Cytotoxic T cell (primary cell): ENCODE data around the gene BEAN1.

GRCh38 chr16:57897628-57897966 lies 73.3 kb downstream of the CNGB1 start:
- PRO-cap, 2 experiments, result no peak in any of the 2 experiments

GRCh38 chr16:58044754-58045580 lies 19.4 kb downstream of the MMP15 start:
- PRO-cap, 2 experiments, result no peak in any of the 2 experiments

DNA sequence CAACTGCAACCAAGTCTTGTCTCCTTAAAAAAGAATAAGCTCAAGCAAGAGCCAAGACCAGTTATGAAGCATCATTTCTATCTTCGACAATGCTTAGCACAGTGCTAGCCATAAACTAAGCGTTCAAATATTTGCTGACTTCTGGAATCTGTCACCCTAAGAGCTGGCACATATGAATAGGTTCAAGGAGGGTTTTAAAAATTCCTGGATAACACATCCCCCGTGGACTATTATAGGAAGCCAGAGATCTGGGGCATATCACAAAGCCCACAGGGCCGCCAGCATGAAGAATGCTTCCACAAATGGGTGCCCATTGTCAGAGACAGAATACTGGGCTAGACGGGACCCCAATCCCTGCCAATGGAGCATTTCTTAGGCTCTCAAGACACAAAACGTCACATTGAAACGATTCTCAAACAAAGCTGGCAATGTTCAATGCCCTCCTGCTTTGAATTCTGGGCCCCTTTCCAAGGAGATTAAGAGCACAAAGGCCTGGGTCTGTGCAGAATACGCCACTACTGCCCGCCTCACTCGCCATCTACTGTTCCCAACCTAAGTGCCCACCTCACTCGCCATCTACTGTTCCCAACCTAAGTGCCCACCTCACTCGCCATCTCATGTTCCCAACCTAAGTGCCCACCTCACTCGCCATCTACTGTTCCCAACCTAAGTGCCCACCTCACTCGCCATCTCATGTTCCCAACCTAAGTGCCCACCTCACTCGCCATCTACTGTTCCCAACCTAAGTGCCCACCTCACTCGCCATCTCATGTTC lies 9.8 kb downstream of the CFAP20 start:
- PRO-cap, 2 experiments, result no peak in any of the 2 experiments

DNA sequence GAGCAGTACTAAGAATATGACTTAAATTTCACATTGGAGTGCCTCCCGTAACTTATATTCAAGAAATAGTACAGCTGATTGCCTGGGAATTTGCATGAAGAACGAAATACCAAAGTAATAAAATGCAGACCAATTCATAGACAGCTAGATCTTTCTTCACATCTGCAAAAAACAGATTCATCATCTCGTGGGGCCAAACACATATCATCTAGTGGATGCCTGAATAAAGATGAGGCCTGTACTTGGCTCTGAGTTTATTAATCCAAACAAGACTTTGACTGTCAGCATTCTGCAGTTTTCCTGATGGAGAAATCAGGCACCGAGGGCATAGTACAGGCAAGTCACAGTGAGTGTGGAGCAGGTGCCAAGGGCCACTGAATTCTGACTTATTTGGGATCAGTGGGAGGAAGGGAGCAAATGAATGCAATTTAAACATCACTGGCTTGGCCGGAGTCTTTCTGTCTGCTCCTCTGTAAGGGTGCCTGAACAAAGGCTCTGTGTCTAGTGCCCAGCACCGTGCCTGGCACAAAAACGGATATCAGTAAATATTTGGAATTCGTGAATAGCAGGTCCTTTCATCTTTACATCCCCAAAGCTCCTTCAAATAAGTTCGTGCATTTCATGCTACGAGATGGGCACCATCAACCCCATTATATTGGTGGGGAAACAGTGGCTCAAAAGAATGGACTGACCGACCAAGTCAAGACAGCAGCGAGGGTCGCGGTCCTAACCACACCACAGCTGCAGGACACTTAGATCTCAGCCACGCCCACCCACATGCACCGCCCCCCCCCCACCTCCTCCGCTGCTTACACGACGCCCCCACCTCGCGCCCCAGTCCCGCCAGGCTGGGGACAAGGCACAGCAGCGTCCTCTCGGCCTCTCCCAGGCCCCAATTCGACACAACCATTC lies 877 bp downstream of the CFAP20 start:
- PRO-cap, 2 experiments, result peak in 2 of 2 experiments; most common plus-strand start position 837 of the sequence (in 2); most common minus-strand start position 532 of the sequence (in 1)

DNA sequence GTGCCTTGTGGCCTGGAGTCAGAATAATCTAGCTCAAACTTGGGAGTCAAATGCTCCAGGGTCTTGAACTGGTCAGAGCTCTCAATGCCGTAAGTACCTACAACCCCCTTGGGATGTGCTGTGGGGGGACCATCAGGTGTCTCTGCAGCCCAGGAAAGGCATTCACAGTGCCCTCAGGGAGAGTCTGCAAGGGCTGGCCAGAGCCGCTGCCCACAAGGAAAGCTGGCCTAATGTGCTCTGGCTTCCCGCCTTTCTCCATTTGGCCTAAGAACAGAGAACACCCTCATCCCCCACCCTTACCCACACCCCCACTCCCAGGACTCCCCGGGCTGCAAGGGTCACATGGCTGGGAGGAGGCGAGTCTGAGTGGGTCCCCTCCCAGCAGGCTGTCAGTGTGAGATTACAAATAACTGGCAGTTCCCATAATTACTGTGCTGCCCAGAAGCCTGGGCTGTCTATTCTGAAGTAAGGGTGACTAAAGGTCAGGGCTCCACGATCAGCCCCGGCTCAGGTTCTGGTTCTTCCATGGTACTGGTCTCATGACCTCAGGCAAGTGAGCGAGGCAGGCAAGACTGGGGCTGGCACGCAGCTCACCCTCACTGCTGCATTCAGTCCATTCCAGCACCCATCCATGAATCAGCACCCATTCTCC lies 41.7 kb downstream of the GINS3 start:
- PRO-cap, 2 experiments, result no peak in any of the 2 experiments

DNA sequence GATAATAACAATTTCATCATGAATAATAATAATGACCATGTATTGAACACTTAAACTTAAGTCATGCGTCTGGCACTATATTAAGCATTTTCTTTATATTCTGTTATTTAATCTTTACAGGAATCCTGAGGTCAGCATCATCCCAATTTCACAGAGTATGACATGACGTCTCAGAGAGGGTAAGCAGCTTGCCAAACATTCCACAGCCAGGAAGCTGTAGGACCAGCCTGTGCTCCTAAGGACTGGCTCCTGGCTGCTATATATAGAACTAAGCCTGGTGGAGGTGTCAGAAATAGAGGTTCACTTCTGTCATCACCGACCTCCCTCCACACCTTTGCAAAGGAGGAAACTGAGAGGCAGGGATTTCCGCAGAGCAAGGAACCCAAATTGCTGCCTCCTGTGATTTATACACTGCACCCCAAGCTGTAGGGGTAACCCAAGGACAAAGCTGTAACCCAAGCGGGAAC lies 37.9 kb upstream of the NDRG4 start:
- PRO-cap, 2 experiments, result no peak in any of the 2 experiments

- PRO-cap, 2 experiments, result no peak in any of the 2 experiments
Measured at GRCh38 chr16:58517770-58518749, 2.7 kb downstream of the SETD6 start.

- PRO-cap, 2 experiments, result no peak in any of the 2 experiments
Measured at GRCh38 chr16:58519214-58520392, 4.3 kb downstream of the SETD6 start.

DNA sequence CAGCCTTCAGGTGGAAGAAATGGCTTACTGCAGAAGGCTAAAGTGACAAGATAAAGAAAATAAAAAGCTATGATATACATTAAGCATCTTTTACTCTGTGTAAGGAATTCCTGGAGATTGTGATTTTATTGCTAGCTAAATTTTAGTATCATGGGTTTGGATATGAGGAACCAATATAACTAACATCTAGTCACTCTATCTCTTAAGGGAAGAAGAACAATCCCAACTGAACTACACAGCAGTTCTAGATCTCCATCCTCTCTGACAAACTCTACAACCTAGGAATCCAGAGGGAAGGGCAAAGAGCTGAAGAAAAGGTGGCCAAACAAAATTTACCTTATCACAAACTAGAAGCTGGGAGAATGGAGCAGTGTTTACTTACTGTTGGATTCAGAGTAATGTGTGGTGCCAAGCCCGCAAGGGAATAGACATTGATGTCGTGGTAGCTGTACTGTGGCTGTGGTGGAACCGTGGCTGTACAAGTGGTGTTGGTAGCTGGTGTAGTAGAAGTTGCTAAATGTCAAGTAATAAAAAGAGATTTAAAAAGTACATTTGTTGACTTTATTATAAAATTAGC lies 29.8 kb downstream of the SETD6 start:
- PRO-cap, 2 experiments, result no peak in any of the 2 experiments

- PRO-cap, 2 experiments, result peak in 2 of 2 experiments; most common minus-strand start chr16:58621128 (in 1)
Measured at GRCh38 chr16:58620717-58621613, 8.7 kb downstream of the CNOT1 start.

DNA sequence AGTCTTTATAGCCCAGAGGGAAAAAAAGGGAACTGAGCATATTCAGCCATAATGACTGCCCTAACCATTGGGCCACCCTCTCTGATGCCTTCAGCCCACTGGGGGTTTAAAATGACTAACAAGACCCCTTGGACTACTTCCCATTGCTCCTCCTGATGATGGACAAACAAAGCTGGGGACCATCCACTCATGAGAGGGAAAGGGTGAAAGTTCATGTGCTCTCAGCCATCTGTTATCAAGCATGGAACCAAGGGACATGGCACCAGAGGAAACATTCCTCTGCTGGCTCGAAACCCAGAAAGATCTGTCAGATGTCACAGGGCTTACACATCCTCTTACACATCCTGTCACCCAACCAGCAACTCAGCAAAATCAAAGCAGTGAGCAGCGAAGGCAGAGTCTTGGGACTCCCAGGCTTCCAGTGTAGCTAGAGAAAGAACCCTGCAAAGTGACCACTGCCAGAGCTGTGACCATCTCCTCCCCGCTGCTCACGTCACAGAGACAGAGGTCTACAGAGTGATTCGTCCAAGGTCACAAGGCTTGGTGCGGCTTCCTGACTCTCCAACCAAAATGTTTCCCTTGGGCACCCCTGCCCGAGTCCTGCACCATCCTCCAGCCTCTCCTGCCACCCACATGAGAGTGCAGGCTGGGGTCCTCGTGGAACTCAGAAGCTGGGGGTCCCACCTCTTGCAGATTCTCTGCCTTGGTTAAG lies 1.2 kb downstream of the SLC38A7 start:
- PRO-cap, 2 experiments, result no peak in any of the 2 experiments

DNA sequence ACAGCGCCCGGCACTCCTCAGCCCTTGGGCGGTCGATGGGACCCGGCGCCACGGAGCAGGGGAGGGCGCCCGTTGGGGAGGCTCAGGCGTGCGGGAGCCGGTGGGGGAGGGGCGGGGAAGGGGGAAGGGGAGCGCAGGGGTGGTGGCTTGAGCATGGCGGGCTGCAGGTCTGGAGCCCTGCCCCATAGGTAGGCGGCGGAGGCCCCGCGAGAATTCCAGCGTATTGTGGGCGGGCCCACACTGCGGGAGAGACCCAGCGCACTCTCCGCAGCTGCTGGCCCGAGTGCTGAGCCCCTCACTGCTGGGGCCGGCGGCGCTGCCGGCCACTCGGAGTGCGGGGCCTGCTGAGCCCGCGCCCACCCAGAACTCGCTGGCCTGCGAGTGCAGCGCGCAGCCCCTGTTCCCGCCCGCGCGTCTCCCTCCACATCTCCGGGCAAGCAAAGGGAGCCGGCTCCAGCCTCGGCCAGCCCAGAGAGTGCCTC lies 907.5 kb downstream of the CDH8 start:
- PRO-cap, 2 experiments, result no peak in any of the 2 experiments

GRCh38 chr16:64417709-64418197 lies 704.1 kb downstream of the CDH11 start:
- PRO-cap, 2 experiments, result no peak in any of the 2 experiments

- PRO-cap, 2 experiments, result no peak in any of the 2 experiments
Measured at GRCh38 chr16:65120566-65121595, 982 bp downstream of the CDH11 start.

DNA sequence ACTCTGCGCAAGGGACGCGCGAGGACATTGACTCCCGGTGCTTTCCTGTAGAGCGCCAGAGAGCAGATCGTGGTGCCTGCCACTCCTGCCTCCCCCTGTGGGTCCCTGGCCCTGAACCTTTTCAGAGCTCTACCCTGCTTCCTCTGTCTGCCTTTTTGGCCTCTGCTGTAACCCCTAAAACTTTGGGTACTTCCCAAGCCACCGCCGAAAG lies 2.0 kb upstream of the CDH11 start:
- PRO-cap, 2 experiments, result no peak in any of the 2 experiments

DNA sequence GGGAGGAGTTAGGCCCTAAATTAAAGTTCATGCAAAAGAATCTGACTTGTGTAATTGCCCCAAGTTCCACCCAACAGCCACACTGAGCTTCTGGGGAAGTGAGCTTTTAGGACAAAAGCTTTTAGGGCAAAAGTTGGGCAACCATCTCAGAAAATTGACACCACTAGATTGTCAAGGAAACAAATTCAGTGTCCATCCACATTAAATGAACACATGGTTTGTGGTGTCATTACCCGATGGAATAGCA lies 613.0 kb upstream of the CDH11 start:
- PRO-cap, 2 experiments, result no peak in any of the 2 experiments

DNA sequence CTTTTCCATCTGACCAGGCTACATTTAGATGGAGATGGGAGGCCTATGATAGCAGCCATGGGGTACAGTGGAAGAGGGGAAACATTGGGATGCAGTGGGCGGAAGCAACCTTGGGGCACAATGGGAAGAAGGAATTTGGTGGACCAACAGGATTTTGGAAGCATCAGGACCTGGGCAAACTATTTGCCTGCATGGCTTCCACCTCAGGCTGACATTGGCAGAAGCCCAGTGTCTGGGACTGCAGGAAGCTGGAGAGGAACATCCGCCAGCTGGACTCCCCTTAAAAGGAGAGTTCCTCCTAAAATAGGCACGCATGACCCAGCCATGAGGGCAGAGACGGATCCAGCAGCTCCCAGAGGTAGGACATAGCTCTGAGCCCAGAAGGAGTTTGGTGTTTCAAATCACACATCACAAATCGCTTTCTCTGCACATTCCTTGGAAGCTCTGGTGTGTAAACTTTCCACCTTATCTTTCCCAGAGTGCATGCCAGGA lies 231.2 kb upstream of the CDH5 start:
- PRO-cap, 2 experiments, result no peak in any of the 2 experiments

- PRO-cap, 2 experiments, result no peak in any of the 2 experiments
Measured at GRCh38 chr16:66368144-66368737, 1.8 kb downstream of the CDH5 start.

DNA sequence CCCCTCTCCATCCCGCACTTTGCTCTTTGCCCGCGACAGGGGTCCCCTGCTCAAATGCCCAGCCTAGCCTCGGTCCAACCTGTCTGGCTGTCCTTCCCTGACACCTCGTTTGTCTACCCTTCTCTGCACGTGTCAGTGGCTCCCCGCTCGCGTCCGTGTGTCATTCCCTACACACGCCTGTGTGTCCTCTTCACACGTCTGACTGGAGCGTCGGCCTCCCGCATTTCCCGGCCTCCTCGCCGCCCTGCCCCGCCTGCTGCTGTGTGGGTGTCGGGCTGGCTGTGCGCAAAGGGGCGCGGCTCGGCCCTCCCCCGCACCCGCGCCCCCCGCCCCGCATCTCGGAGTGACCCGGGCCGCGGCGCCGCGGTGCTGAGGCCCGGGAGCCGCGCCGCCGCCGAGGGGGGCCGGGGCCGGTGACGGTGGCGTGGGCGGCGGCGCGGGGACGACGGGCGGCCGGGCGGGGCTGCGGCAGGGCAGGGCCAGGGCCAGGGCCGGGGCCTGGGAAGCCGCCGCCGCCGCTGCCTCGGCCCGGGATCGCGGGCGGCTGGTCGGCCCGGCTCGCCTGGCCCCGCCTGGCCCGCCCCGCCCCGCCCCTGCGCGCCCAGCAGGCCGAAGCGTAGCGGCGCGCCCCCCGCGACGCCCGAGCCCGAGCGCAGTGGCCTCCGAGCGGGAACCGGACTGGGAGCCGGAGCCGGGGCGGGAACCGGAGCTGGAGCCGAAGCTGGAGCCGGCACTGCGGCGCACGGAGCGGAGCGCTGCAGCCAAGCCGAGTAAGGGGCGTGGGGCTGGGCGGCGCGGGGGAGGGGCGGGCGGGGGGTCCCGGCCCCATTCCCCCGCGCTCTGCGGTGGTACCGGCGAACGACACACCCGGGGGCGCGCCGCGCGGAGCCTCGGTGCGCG lies at the start of gene BEAN1:
Gene BEAN1, plus strand, starts transcription at position 634 of the 900 bp plus-strand sequence.
- PRO-cap, 2 experiments, result no peak in any of the 2 experiments

DNA sequence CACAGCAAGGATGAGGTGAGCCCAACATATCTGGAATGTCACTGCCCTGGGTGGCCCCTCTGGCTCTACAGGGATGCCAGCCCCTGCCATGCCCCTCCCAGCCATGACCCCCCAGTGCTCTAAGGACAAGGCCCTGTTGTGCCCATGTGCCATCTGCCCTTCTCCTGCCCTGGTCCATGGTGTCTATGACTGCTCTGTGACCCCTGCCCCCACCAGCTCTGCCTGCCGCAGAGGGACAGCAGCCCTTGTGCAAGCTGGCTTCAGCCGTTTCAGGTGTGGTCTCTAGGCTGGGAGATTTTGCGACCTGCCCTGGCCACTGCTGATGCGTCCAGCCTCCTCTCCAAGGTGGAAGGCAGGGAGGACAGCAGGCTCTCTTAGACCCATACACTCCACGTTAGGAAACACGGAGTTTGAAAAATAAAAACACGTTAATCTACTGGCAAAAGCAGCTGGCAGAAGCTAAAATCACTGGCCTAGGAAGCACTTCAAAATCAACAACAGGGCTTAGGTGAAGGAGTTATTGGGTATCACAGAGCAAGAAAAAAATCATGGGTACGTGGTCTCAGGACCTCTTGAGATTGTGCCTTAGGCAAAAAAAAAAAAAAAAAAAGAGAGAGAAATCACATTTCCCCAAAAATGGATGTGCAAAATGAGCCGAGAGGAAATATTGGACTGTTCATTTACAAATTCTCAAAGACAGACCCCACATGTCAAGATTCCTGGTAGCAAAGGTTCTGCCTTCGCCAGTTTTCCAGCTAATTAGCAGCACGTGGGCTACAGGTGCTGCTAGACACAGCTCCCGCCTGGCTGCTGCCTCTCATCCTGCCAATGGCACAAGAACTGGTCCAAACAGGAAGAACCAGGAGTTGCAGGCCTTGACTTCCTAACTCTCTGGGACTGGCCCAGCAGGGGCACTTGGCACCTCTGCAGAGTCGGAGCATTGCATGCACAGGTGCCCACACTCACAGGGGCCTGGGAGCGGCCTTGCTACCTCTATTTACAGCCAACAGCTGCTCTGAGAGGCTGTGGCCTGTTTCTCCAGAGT lies 40.0 kb downstream of the TK2 start:
- PRO-cap, 2 experiments, result no peak in any of the 2 experiments